Jejunum (tissue), 1 donor: Measurements from ENCODE around the genes KIFBP, TACR2 and NEUROG3.

DNA sequence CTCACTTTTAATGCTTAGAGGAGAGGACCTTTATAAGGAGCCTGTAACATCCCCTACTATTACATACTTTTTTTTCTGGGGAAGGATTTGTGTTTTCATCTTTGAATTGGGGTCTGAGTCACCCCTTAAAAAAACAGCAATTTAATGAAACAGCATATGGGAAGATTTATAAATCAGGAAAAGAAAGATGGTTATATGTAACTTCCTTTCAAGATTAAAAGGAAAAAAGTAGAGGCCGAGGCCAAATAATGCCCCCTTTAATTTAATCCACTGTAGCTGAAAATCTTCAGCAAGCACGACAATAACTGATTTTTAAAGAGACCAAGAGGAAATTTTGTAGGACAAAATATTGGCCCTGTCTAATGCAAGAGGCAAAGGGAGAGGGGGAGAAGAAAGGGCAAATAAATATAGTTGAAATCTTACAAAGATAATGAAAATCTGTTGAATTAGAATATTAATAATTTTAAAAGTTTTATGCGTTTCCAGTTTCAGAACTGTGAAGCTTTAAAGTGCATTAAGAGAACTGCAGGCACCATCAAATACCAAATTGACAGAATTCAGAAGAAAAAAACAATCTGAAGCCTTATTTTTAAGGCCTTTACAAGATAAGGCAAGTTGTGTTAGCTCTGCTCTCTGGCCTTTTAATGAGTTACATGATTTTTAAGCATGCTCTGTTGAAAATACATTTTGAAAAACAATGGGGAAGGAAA, 12.3 kb upstream of the PBLD start:
- PRO-cap, result unidirectional peak, plus-strand start at position 377 of the sequence

DNA sequence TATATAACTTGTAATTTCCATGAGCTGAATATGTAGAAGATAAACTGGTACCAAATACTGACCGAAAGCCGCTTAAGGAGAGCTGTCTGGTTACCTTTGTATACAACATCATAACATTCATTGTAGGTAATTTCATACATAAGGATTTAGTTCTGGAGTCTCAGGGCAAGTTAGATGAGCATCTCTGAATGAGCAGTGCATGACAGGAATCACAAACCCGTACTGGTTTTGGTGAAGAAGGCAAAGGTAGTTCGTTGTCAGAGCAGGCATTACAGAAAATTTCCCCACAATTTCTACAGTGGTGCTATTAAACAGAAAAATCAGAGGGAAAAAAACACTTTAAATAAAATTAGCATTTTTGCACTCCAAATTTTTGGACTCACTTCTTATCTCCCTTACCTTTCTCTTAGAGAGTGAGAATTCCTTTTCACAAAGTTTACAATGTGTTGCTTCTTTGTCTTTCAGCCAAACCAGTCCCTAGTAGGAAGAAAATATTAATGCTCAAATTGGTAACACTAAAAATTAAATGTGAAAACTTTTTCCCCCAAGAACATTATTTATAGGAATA, 13.0 kb upstream of the PBLD start:
- PRO-cap, result no peak

- PRO-cap, result unidirectional peak, plus-strand start at chr10:68988803; unidirectional peak, minus-strand start at chr10:68989241
These were observed at the start of gene KIFBP for GRCh38 chr10:68988419-68989469. Gene KIFBP (plus strand): TSS chr10:68988803.

GRCh38 chr10:69047466-69048034, 40.4 kb upstream of the SRGN start:
- PRO-cap, result no peak

DNA sequence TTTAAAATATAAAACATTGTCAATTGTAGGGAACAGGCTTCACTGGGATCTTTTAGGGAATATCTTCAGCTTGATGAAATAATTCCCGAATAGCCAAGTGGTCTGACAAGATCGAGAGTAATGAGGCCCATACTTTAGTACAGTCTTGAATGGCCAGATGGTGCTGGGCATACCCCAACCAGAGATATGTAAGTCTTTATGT, 1.3 kb downstream of the SRGN start:
- PRO-cap, result no peak

GRCh38 chr10:69100369-69101065, 12.6 kb downstream of the SRGN start:
- PRO-cap, result no peak

DNA sequence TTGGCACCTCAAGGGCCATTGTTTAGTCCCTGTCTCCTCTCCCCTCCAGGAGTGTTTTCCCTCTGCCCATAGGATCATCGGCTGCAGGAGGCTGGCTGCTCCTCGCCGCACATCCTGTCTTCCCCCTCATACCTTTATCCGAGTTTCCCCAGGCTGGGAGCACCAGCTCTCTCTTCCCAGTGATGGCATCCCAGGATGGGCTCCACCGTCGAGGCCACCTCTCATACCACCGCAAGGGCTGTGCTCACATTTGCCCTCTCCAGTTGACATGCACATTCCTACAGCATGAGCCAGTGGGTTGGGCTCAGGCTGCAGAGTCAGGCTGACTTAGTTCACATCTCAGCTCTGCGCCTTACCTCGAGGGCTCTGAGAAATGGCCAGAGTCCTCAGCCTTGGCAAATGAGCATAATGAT, 12.1 kb downstream of the HKDC1 start:
- PRO-cap, result no peak

DNA sequence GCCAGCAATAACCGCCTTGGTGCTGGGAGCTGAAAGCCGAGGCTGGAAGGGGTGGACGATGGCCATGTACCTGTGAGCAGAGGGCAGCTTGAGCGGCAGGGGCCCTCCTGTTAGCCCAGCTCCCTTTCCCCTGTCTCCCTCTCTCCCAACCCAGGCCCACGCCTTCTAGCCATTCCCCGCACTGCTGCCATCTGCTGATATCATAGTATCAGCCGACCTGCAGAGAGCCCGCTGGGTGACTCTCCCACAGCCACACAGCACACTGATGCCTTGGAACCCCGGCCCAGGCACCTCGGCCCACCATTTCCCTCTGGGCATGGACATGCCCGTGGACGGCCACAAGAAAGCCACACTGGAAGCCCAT, 1.7 kb downstream of the TACR2 start:
- PRO-cap, result no peak

- PRO-cap, result no peak
These were observed 852 bp downstream of the TACR2 start for GRCh38 chr10:69415864-69416267.

- PRO-cap, result no peak
These were observed at the start of gene TACR2 for GRCh38 chr10:69416268-69417283. Gene TACR2 (minus strand): TSS chr10:69416918.

DNA sequence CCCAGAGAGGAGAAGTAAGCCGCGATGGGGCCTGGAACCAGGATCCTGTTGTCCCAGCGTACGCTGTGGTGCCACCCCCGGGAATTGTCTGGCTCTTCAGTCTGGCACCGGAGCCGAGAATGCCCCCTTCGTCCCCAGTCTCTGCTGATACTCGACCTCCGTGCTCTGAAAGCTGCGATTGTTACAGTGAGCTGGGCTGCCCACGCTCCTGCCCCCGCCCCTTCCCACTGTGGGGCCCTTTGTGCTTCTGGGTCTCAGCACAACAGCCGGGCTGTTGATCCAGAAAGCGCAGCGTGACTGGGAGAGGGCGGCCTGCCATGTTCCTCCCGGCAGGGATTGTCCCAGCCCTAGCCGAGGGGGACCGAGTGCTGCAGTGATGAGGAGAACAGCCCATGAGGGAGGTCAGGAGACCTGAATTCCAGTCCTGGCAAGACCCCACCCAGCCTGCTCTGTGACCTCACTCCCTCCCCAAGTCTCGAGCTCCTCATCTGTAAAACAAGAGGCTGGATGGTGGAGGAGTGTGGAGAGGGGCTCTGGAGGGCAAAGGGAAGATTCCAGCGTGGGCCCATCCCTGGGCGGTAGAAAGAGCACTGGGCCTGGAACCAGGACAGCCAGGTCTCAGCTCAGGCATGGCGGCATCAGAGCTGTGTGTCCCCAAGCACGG, 43.5 kb downstream of the TSPAN15 start:
- PRO-cap, result no peak

DNA sequence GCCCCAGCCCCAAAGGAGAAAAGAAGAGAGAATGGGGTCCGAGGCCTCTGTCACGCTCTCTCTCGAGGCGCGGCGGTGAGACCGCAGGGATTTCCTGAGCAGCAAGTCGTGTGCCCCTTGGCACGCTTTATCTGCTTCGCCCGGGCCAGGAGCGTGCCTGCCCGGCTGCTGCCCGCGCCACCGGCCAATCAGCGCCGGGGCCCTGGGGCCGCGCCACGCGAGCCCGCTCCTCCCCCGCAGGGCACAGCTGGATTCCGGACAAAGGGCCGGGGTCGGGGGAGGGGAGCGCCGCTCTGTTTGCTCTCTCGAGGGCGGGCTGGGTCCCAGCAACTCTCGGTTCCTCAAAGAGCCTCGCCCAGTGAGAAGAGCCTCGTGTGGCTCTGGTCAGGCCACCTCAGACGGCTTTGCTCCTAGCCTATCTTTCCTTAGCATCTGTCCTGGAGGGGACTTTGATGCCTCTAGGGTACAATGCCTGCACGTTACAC, at the start of gene NEUROG3:
Gene NEUROG3, minus strand, starts transcription at position 100 of the 485 bp plus-strand sequence.
- PRO-cap, result no peak

DNA sequence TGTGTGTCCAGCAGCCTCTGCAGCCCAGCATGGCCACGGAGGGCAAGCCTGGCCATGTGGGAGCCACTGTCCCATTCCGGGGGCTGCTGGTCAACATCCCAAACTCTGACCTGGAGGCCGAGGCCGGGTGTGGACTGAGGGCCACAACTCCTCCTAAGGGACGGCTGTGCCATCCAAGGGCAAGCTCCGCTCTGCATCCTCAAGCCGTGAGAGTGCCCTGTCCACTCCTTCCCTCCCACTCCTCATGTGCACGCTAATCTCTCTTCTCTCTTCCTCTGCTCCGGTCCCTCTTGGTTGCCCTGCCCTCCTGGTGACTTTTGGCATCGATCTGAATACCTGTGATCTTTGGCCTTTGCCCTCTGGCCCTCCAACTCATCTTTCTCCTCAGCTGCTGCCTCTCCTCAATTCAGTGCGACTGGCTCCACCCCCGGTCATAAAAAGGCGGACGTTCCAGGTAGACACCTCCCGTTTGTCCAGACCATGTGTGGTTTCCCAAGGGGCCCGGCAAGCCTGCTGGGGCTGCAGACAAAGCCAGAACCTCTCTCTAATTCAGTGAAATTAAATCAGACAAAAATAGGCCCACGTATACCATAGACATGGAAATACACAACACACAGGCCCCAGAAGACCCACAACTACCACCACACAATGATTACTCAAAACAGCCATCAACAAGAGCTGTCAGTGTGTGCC, 96.7 kb downstream of the COL13A1 start:
- PRO-cap, result bidirectional peak, plus-strand start at position 476 of the sequence, minus-strand start at position 246 of the sequence

DNA sequence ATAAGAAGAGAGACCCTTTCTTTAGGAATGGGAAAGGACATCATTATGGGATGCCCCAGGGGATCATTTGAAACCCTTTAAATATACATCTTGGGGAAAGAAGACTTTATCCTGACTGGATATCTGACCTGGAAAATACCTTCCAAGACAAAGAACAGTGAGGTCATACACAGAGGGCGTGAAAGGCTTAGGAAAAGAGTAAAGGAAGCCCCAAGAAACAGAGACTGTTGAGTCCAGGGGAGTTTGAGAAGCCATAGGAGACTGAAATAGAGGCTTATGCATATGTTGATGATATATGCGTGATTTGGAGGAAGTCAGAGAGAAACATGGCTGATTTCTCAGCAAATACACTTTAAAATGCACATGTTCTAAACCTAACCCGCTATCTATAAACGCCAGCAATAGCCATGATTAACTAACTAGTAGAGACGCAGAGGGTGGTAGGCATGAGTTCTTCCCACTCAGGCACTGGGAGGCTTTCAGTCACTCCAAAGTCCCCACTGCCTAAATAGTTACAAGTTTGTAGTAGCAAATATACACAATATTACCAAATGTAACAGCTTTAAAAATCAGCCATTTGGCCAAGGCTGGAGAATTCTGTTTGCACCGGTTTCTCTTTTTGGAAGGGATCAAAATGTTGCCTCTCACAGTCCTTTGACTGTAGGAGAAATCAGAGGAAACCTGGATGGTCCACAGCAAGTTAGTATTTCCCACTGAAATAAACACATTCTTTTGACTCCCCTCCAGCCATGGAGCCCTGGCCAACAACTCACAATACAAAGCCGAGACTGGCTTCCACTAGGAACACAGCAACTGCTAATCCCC, 1.2 kb upstream of the MACROH2A2 start:
- PRO-cap, result no peak

DNA sequence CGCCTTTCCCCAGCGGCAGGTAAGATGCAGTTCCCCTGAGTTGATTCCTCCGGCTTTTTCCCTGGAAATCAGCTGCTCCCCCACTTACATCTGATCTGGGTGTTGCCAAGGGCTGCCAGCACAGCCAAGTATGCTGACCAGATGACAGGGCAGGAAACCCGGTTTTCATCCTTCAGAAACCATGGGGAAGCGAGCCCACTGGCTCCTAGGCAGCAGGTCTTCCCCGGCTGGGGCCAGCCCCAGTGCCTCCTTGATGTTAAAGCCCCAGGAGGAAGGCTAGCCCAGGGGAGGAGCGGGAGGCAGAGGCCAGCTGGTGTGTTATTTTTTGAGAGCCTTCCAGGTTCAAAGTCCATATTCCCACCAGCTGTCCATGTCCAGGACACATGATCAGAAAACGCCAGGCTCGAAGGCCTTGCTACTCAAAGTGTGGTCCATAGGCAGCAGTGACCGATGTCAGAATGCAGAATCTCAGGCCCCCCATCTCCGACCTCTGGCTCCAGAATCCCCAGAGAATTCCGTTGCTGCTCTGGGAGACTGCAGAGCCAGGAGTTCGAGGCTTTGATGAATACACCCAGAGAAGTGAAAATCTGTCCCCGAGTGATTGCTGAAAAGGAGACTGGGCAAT, 23.3 kb downstream of the AIFM2 start:
- PRO-cap, result no peak

- PRO-cap, result no peak
These were observed 1.6 kb downstream of the AIFM2 start for GRCh38 chr10:70130791-70131569.

- PRO-cap, result no peak
These were observed 3.8 kb upstream of the SAR1A start for GRCh38 chr10:70173831-70174717.

GRCh38 chr10:70209022-70209497, 24.2 kb downstream of the PPA1 start:
- PRO-cap, result no peak

DNA sequence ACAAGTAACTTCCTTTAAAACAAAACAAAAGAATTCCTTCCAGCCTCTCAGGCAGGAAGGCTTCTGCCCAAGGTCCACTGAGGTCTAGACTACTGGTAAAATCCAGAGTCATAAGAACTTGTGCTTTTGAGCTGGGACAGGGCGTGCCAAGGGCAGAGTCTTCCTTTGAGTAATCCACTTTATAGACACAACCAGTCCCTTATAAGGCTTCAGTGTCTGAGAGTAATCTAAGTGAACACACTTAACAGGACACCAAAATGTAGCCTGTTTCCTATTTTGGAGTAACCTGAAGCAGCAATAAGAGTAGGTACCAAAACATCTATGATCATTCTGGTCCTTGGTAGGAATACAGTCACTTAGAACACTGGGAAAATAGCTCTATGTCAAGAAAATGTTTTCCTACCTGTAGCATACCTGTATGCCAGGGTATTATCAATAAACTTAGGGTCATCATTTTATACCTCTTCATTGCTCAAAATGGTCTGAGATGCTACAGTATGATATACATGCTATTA, 5.2 kb downstream of the PPA1 start:
- PRO-cap, result bidirectional peak, plus-strand start at position 212 of the sequence, minus-strand start at position 86 of the sequence

- PRO-cap, result no peak
These were observed 4.3 kb downstream of the LRRC20 start for GRCh38 chr10:70378012-70378641.